SEM (cell line): ENCODE data around the genes DEFB127, ZCCHC3, NRSN2, TBC1D20, TMEM74B and FKBP1A.

DNA sequence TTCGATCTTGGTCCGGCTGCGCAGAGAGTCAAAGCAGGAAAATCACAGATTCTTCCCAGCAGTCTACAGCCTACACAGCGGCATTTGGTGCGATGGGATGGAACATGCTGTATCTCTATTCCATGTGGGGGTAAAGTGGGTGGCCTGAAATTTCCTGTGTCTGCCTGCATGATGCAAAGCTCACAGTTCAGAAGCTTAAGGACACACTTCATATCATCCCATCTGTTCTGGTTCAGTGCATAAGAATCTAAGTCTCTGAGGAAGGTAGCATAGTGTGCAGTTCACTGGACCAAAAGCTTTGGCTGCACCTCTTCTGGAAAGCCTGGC, at the start of gene DEFB127:
TSS of gene DEFB127 (plus strand) at position 238 of the 327 bp plus-strand sequence.
- PRO-cap, result no peak

DNA sequence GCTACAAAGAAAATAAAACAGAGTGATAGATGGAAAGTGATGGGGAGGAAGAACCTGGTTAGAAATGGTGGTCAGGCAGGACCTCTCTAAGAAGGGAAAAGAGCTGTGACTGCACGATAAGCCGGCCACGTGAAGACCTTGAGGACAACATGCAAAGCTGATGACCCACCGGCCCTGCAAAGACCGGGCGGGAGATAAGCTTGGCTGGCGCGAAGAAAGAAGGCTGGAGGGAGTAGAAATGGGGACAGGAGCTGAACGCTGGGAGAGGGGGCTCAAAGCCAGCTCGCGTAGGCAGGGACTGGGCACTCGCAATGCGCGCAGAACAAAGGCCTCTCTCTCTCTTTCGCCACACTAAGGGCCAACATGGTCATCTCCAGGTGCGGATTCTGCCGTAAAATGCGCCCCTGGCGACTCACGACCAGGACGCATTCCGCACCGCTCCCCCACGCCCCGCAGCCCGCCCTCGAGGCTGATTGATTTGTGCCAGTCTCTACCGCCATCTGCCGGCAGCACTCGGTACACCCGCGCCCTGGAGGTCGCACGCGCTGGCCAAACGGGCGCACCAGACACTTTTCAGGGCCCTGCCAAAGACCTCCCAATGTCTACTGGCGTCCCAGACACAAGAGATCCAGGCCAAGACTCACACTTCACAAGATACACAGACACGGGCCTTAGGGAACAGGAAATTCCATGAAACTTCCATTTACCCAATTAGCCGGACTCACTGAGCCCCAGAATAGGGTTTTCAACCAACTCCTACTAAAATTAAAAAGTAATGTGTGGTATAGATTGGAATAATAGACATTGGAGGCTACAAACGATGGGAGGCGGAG, 9.3 kb downstream of the DEFB132 start:
- PRO-cap, result unidirectional peak, minus-strand start at position 397 of the sequence

DNA sequence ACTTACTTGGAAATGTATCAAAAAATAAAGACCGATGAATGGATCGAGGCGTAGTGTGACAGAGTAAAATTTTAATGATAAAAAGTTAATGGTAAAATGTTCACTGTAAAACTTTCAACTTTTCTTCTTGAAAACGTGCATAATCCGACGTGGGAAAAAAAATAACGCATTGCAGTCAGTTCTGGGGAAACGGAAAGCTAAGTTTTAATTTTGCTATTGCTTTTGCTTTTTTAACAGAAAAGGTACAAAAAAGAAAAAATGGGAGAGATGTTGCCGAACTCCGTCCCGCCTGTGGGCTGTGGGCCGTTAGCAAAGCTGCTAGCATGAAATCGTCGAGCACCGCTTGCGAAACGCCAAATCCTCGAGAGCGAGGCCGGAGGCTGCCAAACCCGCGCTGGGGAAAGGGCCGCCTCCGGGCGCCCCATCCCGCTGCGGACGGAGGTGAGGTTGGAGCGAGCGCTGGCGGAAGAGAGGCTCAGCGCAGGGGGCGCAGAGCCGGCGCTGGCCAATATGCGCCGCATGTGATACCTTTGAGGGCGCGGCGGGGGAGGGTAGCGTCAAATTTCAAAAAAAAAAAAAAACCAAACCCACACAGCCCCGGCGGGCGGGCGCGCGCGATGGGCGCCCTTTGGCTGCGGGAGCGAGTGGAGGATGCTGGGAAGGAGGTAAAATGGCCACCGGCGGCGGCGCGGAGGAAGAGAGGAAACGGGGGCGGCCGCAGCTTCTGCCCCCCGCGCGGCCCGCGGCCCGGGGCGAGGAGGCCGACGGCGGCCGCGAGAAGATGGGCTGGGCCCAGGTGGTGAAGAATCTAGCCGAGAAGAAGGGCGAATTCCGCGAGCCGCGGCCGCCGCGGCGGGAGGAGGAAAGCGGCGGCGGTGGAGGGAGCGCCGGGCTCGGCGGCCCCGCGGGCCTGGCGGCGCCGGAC, at the start of gene ZCCHC3:
TSS of gene ZCCHC3 (plus strand) at position 654 of the 925 bp plus-strand sequence.
- PRO-cap, result bidirectional peak, plus-strand start at position 356 of the sequence, minus-strand start at position 300 of the sequence; bidirectional peak, plus-strand start at position 671 of the sequence, minus-strand start at position 443 of the sequence

DNA sequence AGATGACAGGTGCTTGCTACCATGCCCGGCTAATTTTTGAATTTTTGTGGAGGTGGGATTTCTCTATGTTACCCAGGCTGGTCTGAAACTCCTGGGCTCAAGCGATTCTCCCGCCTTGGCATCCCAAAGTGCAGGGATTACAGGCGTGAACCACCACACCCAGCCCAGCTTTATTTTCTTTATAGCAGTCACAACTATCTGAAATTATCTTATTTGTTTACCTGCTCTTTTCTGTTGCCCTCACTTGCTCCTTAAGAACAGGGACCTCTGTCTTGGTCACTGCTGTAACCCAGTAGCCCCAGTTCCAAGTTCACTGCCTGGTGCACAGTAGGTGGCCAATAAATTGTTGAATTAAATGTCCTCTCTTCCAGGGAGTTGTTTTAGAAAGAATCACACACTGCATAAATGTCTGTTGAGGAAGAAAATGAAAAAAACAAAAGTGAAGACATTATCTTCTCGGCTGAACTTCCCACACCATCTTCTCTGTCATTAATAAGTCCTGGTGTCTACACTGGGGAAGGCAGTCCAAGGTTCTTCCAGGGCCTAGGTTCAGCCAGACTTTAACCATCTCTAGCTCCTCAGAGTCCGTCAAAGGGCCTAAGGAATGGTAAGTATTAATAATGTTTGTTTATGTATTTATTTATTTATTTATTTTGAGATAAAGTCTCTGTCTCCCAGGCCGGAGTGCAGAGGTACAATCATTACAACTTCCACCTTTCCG, 3.0 kb upstream of the SOX12 start:
- PRO-cap, result no peak

DNA sequence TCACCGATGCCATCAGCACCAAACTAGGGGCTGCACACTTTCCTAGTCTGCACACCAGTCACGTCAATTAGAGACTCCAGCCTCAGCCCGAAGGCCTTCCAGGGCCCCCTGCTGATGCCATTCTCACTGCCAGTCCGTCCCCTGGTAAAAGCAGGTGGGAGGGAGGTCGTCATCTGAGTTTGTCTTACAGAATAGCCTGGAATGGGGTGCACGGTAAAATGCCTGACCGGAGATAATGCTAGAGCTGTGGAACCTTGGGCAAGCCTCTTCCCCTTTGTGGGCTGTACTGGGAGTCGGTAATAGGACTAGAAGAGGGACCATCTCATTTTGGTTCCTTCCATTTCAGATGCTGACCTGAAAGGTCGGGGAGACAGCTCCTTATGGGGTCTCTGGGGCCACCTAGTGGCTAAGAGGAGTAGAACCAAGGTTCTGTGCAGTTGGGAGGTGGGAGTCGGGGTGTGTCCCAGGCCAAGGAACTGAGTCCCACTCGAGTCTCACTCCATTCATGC, 5.1 kb downstream of the SOX12 start:
- PRO-cap, result no peak

DNA sequence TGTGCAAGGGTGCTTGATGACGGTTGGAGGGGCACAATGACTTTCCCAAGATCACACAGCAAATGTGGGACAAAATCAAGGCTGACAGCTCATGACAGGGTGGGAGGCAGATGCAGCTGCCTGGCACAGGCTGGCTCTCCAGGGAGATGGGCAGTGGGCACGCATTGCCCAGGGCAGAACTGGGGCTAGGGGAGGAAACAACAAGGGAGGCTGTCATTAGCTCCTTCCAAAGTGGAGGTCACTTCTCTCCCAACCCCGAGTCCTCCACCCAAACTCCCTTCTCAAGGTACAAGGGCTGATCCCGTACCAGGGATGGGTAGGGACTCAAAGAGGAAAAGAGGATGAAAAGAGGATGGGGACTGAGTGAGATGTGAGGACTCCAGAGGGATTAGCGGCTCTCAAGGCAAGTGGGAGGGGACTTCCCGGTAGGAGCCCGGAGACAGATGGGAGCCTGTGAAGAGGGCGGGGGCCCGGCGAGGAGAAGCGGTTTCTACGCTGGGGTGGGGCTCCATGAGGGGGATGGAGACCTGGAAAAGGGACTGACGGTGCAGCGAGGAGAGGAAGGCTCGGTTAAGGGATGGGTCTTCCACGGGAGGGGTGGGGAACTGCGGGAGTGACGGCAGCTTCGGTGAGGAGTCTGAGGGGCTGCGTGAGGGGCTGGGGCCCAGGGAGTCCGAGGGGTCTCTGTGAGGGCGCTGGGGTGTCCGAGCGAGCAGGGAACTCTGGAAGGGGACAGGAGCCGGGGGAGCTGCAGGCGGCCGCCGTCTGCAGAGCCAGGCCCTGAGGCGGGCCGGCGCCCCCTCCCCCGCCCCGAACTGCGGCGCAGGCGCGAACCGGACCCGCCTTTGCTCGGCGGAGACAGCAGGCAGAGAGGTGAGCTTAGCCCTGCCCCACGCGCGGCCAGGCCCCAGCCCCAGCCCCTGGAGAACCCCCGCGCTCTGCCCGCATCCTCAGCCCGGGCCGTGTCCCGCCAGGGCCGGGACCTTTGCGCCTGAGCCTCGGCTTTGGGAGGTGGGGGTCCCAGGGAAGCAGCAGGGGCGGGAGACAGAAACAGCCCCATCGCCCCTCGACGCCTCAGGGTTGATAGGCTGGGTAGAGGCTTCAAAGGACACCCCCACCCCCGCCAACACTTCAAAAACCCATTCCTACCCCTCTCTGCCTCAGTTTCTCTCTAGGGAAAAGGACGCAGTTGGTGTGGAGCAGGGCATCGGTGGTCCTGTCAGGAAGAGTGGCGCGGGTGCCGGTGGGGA, at the start of gene NRSN2:
TSS of gene NRSN2 (plus strand) at position 842 of the 1,250 bp plus-strand sequence.
- PRO-cap, result no peak

DNA sequence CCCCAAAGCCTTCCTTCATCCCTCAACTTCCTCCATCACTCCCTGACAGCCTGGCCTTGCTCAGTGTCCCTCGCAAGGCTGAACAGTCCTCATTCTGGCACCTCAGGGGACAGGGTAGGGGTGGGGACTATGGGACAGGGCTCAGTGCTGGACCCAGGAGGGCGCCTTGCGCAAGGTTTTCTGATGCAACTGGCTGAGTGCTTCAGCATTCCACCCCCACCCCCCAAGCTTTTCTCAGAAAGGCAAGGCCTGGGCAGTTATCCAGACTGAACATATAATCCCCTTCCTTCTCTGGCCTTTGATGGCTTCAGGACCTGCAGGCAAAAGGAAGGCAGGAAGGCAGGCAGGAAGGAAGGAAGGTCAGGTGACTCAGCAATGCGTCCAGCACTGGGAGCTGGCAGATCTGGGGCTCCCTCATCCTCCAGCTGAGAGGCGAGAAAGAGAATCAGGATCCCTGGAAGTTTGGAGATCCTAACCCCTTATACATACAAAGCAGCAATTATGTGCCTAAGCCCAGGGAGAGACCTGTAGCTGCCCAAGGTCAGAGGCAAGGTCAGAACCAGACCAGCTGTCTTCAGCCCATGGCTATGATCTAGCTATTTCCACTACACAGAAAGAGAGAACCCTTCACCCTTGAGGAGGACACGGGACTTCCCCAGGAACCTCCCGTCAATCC, 8.6 kb upstream of the TRIB3 start:
- PRO-cap, result no peak

DNA sequence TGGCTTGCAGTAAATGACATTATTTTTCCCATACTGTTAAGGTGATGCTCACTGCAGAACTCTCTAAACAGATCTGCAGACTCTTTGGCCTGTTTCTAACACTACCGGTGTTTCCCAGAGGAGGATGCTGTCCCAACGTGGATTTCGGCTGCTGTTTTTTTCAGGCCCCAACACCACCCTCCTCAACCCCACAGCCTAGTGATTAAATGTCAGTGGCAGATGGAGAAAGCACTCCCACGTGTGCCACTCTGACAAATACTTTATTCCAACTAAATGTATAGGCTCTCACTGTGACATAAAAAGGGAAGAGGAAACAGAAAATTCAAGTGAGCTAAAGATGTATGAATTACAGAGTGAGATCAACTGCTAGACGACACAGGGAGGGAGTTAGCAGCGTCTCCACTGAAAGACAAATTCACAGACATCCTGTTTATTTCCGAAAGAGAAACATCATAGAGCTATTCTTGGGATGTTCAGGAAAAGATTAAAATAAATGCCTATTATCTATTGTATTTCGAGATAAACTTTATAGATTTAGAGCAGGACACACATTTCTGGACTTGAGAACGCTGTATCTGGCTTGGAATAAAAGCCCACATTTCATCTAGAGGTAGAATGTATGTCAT, 3.5 kb downstream of the TBC1D20 start:
- PRO-cap, result no peak

- PRO-cap, result bidirectional peak, plus-strand start at chr20:462618, minus-strand start at chr20:462504
Observed at GRCh38 chr20:462183-462765, at the start of gene TBC1D20. TBC1D20 (minus strand) TSS chr20:462533.

DNA sequence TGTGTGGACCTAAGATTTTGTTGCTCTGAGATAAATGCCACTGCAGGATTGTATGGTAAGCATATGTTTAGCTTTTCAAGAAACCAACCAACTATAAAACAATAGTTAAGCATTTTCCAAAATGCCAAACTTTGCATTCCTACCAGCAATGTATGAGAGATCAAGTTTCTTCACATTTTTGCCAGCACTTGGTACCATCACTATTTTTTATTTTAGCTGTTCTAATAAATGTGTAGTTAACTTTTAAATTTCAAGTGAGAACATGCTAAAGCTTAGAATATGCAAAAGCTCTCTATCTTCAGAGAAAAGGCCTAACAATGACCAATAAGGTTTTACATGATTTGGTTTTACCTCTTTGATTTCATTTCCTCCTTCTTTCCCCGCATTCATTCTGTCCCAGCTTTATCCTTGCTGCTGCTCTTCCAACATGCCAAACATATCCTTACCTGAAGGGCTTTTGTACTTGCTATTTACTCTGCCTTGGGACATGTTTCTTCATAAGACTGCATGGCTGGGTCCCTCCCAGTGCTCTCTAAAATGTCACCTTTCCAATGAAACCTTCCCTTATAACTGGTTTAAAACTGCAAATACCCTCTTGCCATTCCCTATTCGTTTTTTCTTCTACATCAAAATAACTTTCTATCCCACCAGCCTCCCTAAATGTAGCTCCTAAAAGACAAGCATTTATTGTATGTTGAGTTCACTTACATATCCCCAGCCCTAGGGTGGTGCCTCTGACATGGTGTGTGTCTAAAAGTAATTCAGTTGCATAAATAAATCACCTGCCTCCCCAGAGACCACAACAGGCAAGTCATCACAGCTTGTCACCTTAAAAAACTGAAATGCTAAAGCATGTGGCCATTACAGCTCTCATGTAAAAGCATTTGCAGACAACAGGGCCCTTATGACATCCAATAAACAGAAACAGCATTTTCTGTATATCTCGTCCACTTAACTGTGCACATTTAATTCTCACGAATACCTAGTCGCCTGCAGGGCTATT, 32.3 kb upstream of the TBC1D20 start:
- PRO-cap, result no peak

GRCh38 chr20:841595-842762, 8.5 kb downstream of the FAM110A start:
- PRO-cap, result no peak

GRCh38 chr20:949423-949837, 33.3 kb upstream of the ANGPT4 start:
- PRO-cap, result no peak

DNA sequence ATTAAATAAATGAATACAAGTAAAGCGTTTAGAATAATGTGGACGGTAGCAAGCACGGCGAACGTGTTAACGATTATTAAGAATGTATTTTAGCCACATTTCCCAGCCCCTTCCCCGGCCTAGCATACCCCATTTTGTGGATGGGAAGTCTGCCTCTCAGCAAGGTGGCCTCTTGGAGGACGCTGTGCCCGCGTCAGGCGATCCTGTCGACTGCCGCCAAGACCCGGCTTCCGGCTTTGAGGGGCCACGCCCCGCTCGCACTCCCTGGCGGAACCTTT, 207 bp upstream of the PSMF1 start:
- PRO-cap, result bidirectional peak, plus-strand start outside the sequence, minus-strand start at position 212 of the sequence

GRCh38 chr20:1184523-1185762, at the start of gene TMEM74B:
TMEM74B (minus strand) TSS chr20:1184981.
- PRO-cap, result no peak

DNA sequence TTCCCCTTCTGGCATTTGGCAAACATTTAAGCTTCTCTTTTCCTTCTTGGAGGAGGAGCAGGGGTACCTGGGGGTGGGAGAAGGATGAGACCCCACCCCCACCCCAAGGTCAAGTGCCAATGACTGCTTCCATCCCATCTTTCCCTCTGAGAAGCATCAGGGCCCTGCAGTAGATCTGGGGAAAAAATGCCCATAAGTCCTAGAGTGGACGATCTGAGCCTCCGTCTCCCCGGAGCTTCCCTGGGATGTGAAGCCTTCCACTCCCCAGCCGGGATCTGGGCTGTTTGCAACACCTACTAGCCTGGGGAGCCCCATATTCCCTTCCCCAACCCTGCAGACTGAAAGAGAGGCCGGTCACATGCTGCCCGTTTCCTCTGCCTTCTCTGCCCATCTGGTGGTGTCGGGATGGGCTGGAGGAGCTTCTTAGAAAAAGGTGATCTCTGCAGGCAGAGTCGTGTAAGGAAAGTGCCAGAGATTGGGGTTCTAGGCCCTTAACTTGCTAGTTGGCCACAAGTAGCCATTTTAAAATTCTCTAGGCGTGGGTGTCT, 1.0 kb downstream of the SNPH start:
- PRO-cap, result no peak

DNA sequence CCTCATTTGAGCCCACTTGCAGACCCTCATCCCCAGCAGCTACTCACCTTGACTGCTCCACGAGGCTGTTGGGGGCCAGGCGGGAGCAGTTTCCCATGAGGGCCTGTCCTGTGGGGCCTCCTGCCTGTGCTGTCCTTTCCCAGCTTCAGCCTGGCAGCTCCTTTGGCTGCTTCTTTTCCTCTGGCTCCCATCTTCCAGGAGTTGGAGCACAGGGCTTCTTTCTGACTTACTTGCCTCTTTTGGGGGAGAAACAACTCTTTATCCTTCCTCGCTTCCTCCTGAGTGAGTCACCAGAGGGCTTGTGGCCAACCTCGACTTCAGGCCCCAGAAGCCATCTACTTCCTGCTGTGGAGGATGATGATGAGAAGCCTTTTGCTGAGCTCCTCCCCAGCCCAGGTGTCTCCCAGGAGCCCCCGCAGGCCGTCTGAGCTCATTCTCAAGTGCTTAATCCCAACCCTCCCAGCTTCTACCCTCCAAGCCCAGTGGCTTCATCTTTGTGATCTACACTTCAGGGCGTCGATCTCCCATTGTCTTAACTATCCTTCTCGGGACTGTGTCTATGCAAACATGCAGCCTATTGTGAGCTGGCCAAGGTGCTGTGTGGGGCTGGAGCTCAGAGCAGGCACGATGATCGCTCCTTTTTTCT, 28.0 kb downstream of the SDCBP2 start:
- PRO-cap, result no peak

DNA sequence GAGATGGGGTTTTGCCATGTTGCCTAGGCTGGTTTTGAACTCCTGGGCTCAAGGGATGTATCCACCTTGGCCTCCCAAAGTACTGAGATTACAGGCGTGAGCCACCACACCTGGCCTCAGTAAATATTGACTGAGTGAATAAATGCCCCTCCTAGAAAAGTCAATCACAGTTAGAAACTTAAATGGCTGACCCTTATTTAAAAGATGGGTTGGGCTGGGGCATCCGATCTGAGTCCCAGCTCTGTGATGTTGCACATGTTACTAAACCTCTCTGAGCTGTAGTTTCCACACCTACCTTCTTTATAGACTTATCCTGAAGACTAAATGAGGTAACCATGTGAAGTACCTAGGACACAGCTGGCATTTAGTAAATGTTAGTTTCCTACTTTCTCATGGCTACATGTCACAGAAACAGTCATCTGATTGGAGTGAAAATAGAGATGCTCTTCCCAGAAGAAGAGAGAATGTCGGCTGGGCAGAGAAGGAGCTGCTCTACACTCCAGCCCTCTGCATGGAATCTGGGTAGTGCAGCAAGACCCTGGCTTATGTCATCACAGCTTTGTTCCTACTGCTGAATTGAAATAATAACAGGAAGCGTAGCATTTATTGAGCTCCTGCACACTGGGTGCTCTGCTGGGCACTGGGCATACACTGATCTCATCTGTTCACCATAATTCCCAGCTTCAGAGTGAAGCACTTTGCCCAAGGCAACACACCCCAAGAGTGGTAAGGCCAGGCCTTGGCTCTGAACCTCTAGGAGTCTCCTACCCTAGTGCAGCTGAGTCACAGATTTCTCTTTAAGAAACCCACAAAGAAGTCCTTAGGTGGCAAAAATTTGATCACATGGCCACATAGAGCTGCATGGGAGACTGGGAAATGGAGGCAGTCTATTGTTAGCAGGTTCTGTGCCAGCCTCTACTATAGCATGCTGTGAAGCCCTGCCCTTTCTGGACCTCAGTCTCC, 3.7 kb upstream of the SDCBP2 start:
- PRO-cap, result no peak

DNA sequence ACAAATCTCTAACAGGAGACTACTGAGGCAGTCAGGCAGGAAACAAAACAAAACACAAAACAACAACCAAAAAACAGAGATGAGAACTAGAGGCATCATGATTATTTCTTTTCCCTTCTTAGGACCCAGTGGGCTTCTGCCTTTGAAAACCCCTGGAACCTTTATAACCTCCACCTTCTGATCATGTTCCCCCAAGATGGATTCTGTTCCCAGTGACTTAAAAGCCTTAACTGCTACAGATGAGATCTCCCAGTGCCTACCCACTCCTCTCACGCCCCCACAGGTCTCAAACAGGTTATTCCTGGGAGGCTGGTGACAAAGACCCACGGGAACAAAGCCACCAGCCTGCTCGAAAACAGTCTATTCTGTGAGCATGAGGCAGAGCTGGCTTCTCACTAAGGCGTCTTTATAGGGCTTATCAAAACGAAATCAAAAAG, 2.4 kb downstream of the FKBP1A start:
- PRO-cap, result no peak

DNA sequence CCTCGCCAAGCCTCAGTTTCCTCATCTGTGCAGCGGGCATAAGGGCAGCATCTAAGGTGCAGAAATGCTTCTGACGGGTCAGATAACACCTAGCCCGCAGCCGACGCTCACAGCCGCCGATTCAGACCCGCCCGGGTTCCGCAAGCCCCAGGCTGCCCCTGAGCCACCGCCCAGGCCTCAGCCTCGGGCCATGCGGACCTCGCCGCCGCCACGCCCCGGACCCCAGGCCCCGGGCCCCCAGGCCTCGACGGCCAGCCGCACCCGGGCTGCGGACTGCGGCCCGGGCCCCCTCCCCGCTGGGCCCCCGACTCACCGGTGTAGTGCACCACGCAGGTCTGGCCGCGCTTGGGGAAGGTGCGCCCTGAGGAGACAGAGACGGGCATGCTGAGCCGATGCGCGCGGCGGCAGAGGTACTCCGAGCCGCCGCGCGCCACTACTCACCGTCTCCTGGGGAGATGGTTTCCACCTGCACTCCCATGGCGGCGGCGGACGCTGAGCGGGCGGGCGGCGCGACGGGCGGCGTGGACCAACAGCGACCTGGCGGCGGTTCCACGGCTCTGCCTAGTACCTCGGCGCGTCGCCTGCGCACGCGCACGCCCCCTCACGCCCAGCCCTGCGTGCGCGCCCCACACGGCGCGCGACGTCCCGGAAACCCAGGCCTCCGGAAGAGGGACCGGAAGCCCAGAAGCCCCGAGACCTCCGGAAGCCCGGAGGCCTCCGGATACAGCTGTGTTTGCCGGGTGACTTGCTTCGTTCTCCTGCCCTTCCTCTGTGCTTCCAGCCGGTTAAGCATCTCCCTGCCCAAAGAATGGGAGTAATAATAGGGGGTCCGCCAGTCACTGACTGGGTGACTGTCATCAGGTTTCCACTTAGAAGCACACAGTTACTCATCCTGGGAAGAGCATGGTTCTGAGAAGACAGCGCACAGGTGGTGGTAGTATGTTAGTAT, at the start of gene FKBP1A:
TSS of gene FKBP1A (minus strand) at position 534 of the 949 bp plus-strand sequence.
- PRO-cap, result bidirectional peak, plus-strand start at position 748 of the sequence, minus-strand start at position 539 of the sequence

DNA sequence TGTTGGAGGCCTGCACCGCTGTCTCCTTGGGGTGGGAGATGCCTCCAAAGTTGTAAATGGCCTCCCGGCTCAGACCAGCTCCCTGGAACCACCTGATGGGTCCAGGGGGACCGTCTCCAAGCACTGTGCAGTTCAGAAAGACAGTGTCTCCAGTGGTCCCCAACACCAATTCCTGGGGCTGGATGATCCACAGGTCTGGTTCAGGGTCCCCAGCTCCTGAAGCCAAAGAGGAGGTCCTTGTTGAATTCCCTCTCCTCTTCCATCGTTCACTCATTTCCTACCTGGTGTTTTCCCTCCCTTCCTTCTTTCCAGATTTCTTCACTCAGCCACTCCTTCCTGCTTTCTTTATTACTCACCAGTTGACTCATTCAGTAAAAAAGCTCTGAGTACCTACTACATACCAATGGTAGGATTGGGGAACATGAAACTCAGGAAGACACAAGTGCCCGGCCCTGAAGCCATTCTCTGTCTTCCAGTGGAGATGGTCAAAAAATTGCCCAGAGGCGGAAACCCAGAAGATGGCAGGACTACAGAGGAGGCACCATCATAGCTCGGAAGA, 11.8 kb upstream of the NSFL1C start:
- PRO-cap, result no peak